Breast (tissue), 4 donors: ENCODE measurements around a stretch of chr5.

DNA sequence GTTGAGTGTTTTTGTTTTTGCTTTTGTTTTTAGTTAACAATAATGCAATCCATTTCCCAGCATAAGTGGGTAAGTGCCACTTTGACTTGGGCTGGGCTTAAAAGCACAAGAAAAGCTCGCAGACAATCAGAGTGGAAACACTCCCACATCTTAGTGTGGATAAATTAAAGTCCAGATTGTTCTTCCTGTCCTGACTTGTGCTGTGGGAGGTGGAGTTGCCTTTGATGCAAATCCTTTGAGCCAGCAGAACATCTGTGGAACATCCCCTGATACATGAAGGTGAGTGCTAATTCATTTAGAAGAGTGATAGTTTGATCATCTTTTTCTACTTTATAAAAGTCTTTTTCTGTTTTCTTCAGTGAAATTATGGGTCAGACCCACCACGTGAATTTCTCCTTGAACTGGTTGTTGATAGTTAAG is 2.1 kb downstream of the IL31RA start:
- PRO-cap, 3 experiments, result no peak in any of the 3 experiments
- RRBS, result no CpG with 5 or more reads among the region's 2 CpGs

DNA sequence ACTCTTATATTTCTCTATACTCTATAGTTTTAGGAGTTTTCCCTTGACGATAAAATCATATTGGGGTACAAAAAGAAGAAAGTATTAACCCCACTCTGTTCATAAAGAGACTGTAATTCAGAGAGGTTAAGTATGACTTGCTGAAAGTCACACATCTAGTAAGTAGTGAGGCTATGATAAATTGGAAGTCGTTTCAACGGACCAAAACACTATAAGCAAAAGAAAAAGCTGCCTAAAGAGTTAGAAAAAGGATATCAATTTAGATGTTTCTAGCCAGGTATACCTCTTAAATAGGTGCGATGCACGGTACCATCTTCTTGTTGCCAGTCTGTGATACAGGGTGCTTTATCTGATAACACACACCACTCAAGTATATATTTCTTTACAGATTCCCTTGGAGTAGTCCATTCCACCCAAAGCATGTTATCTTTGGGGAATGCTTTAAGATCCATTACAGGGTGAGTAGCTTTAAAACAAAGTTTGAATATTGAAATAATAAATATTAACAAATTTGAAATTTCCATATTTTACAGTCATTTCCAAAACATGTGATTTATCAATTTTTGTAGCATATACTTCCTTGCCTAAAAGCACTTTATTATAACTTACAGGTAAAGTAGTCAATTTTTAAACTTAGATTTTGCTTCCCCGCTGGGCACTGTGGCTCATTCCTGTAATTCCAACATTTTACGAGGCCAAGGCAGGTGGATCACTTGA is 40.1 kb downstream of the IL6ST start:
- PRO-cap, 3 experiments, result no peak in any of the 3 experiments
- RRBS, result no CpG with 5 or more reads among the region's 7 CpGs

GRCh38 chr5:55995088-55995917 is 540 bp upstream of the IL6ST start:
- PRO-cap, 3 experiments, result peak in 3 of 3 experiments; most common plus-strand start chr5:55995196 (in 2); most common minus-strand start chr5:55995416 (in 3)
- RRBS, result 4% methylated on average over 8 of the region's 57 CpGs

DNA sequence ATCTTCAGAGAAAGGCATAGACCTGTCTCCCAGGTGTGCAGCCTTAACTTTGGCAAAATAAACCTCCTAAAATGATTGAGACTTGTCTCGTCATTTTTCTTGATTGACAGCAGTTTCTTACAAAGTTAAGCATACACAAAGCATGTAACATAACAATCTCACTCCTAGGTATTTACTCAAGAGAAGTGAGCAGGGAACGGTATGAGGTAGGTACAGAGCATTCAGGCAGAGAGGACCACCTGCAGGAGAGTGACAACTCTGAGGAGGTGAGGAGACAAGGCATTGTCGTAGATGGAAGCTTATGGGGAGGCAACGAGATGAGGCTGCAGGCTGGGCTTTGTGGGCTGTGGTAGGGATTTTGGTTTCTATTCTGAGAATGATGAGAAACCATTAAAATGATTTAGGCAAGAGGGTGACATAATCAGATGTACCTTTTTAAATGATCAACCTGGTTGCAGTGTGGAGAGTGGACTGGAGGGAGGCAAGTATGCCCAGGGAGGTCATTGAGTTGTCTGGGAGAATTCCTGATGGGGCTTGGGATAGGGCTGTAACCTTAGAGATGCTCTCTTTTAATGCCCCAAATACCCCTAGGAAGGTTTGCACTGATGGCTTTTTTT is 65.9 kb upstream of the IL6ST start:
- PRO-cap, 3 experiments, result no peak in any of the 3 experiments
- RRBS, result no CpG with 5 or more reads among the region's 4 CpGs

DNA sequence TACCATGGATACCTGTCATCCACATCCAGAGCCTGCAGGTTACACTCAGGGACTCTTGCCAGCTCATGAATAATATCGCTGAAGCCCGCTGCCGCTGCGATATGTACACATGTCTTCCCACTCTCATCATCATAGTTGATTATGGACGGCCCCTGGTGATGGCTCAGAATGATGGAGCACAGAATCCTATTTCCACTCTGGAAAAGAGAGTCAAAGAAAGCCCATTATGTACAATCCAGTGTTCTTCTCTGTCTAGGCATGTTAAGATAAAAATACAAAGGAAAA is 106.3 kb downstream of the ANKRD55 start:
- PRO-cap, 3 experiments, result no peak in any of the 3 experiments
- RRBS, result no CpG with 5 or more reads among the region's 5 CpGs

- PRO-cap, 3 experiments, result no peak in any of the 3 experiments
- RRBS, result no CpG with 5 or more reads among the region's 4 CpGs
Measured at GRCh38 chr5:56148356-56149152, 84.6 kb downstream of the ANKRD55 start.

GRCh38 chr5:56156589-56157723 is 76.2 kb downstream of the ANKRD55 start:
- PRO-cap, 3 experiments, result no peak in any of the 3 experiments
- RRBS, result no CpG with 5 or more reads among the region's 11 CpGs

- PRO-cap, 3 experiments, result no peak in any of the 3 experiments
- RRBS, result no CpG with 5 or more reads among the region's 3 CpGs
Measured at GRCh38 chr5:56160624-56161089, 72.5 kb downstream of the ANKRD55 start.

- PRO-cap, 3 experiments, result no peak in any of the 3 experiments
- RRBS, result no CpG with 5 or more reads among the region's 21 CpGs
Measured at GRCh38 chr5:56319486-56320211, 86.5 kb upstream of the ANKRD55 start.

DNA sequence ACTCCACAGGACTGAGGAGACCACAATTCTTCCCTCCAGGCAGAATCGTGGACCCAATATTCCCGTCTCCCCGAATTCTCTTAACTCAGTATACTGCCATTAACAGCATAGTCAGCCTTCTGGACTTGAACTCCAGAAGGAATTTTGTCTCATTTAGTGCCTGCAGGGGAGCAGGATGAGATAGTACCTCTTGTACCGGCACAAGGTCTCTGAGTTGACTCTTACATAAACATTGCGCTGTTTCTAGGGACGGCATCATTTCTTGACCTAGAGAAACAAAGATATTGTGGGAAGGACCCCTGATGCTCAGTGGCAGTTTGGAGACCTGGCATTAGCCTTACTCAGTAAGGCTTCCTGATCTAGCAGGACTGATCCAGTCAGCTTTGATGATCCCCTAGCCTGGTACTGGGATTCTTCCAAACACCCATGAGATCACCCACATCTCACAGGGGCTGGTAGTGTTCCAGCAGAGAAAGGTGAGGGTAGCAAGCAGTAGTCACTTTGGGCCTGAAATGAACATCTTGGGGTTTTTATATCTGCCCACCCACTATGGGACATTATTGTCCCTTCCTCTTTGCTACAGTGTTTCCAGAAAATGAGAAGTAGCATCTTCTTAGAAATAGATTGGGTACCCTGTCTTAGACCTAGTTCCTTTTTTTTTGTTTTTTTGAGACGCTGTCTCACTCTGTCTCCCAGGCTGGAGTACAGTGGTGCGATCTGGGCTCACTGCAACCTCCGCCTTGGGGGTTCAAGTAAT is 249.0 kb upstream of the ANKRD55 start:
- PRO-cap, 3 experiments, result no peak in any of the 3 experiments
- RRBS, result no CpG with 5 or more reads among the region's 9 CpGs

- PRO-cap, 3 experiments, result no peak in any of the 3 experiments
- RRBS, result no CpG with 5 or more reads among the region's 7 CpGs
Measured at GRCh38 chr5:56760577-56761498, 54.5 kb upstream of the MAP3K1 start.

- PRO-cap, 3 experiments, result peak in 2 of 3 experiments; most common plus-strand start chr5:56816321 (in 1); most common minus-strand start chr5:56816212 (in 2)
- RRBS, result 2% methylated on average over 49 of the region's 107 CpGs
Measured at GRCh38 chr5:56815676-56816443, 511 bp downstream of the MAP3K1 start.

DNA sequence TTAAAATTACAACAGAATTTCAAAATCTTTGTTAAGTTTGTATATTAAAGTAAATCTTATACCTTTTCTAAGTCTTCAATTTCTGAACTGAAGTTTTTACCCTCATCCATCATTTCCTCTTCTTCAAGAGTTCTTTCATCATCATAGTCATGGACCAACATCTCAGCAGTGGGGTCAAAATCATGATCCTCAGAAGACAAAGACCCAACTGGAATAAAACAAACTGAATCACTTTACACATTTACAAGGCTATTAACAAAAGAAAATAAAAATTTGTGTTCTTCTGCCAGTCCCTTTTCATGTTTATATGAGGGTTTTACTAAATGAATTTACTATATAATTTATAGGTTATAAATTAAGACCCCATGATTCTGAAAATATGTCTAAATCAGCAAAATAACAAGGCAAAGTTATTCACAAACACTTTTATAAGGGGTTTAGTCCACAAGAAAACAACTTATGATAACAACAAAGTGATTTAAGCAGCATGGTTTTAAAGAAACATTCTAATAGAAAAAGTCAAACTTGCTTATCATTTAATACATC is 5.0 kb downstream of the MIER3 start:
- PRO-cap, 3 experiments, result no peak in any of the 3 experiments

DNA sequence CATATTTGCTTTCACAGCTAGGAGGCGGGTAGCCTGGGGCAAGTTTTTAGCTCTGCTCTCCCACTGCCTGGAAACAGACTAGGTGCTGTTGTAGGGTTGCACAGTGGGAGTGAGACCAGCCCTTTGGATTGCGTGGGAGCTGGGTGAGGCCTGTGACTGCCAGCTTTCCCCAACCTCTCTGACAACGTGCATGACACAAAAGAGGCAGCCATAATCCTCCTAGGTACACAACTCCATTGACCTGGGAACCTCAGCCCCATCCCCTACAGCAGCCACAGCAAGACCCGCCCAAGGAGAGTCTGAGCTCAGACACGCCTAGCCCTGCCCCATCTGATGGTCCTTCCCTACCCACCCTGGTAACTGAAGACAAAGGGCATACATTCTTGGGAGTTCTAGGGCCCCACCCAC is 78.7 kb upstream of the GPBP1 start:
- PRO-cap, 3 experiments, result no peak in any of the 3 experiments
- RRBS, result no CpG with 5 or more reads among the region's 5 CpGs

- PRO-cap, 3 experiments, result no peak in any of the 3 experiments
- RRBS, result no CpG with 5 or more reads among the region's 20 CpGs
Measured at GRCh38 chr5:57172240-57173122, 1.4 kb upstream of the GPBP1 start.

GRCh38 chr5:57174777-57175150 is 905 bp downstream of the GPBP1 start:
- PRO-cap, 3 experiments, result no peak in any of the 3 experiments
- RRBS, result no CpG with 5 or more reads among the region's 8 CpGs

DNA sequence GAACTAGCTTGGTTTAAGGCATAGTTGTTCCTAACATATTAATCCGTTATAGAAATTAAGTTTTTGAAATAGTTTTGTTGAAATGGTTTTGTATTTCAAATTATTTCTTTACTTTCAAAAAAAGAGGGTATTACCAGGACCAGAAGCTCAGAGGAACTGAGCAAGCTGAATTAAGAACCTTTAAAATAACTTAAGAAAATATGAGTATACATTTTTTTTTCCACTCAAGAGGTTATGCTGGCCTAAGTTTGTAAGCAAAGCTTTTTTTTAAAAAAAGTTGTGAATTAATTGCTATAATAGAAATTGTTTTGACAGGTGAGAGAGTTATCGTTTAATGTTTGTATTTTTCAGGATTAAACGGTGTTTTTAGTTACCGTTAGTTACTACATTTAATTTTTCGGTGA is 3.1 kb downstream of the GPBP1 start:
- PRO-cap, 3 experiments, result no peak in any of the 3 experiments
- RRBS, result no CpG with 5 or more reads among the region's 5 CpGs

DNA sequence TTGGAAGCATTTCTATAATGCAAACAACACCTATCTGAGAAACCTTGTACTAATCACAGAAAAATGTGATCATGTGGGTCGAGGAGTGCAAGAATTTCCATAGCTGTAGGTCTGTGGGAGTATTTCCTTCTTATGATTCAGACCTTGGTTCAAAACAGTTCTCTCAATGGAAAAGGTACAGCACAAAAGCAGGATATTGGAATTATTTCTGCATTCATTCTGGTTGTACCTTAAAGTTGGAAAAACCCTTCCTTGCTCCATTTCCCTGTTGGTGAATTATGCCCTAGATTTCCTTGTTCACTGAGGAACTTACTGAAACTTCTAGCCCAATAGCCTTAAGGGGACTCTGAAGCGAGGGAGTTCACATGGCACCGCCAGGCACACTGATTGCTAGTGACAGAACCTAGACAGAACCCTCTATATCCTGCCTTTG is 46.7 kb downstream of the ACTBL2 start:
- PRO-cap, 3 experiments, result no peak in any of the 3 experiments
- RRBS, result no CpG with 5 or more reads among the region's 3 CpGs

DNA sequence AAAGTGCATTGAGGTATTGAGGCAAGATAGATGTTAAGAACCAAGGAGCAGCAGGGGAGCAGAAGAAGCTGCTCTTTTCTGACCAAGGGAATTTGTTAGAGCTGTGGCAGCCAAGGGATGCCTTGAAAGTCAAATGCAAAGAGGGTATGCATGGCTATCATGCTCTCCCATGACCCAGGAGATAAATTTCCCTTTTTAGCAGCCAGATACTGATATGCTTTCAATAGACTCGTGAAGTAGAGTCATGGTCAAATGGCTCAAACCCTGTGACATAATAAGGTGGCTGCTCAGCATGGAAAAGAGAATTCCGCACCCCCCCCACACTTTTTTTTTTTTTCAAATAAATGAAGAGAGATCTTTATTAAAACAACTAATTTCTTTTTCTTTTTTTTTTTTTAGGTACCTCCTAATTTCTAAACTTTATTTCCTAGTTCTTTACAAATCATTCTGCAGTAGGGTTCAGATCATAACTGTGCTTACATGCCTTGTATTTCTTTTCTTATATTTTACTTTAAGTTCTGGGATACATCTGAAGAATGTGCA is 180.9 kb upstream of the ACTBL2 start:
- PRO-cap, 3 experiments, result no peak in any of the 3 experiments
- RRBS, result no CpG with 5 or more reads among the region's 2 CpGs

DNA sequence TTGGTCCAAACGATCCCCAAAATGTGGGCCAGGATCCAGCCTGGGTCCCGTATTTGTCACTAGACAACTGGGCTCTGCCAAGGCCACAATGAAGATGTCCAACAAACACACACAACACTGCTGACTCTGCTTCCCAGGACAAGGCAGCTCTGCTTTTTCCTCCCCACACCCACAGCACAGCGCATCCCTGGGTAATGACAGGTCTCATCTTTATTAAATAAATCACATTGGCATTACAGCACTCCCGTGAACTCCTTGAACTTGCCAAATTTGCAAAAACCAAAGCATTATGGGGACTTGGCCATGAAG is 424.1 kb upstream of the ACTBL2 start:
- PRO-cap, 3 experiments, result no peak in any of the 3 experiments
- RRBS, result no CpG with 5 or more reads among the region's 4 CpGs